Mesenteric fat pad (tissue), 1 donor: ENCODE measurements around the genes RNF208, TUBB4B and NELFB.

DNA sequence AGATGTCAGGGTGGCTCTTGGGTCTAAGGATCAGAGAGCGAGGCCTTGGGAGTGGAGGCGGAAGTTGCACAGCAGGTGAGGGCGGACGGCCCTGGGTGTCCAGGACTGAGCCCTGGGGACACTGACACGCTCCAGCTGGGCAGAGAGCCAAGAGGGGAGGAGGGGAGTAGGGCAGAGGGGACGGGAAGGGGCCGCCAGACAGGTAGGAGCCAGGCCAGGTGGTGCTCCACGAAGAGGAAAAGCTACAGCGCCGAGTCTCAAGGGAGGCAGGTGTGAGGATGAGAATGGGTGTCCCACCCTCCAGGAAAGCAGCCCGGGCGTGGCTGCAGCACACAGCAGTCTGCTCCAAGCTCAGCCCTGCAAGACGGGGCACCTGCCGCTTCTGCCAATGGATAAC, 5.0 kb downstream of the TPRN start:
- PRO-cap, result no peak

DNA sequence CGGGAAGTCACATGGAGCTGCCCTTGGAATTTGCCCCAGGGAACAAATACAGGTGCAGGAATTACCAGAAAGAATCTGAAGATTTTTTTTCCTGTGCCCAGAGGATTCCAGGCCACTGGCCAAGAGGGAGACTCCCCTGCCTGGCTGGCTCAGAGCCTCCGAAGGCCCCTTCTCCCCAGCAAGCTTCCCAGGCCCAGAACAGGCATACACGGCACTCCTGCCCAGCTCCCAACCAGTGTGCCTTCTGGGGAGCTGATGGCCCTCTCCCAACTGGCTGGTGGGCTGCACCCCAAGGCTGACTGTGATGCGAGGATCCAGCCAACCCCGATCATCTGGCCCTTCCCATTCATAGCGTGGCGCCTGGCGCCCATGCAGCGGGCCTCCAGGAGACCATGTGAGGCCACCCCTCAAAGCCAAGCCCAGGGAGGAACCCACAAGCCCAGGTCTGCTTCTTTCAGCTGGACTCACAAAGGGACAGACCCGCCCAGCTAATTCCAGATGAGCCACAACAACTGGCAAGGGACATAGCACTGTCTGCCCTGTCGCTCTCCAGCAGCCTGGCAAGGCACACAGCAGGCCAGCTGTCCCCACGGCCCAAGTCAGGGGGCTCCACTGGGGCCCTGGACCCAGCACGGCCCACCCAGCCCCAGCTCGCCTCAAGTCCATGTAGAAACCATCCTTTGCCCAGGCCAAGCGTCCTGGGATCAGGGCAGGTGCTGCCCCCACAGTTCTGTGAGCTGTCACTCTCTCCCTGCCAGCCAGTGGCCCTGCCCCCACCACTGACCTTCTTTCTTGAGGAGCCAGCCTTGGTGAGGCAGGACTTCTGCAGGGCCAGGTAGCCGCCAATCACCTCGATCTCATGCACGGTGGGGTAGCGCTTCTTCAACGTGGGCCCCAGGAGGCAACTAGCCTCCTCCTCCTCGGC, 2.1 kb downstream of the TPRN start:
- PRO-cap, result no peak

DNA sequence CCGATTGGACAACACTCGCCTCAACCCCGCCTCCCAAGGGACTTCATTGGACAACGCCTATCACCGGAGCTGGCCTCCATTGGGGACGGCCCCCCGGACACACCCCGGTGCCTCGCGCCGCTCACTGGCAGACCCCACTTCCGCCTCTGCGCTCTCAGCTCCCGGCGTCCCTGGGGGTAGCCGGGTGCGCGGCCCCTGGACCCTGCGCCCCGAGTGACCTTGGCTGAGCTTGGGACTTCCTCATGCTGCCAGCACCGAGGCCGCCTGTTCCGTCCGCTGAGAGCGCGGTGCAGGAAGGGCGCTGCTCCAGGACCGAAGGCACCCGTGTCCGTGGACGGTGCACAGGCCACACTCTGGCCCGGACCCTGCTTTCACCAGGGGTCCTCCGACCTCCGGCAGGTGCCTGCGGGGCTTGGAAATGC, 368 bp upstream of the TPRN start:
- PRO-cap, result bidirectional peak, plus-strand start at position 157 of the sequence, minus-strand start outside the sequence

DNA sequence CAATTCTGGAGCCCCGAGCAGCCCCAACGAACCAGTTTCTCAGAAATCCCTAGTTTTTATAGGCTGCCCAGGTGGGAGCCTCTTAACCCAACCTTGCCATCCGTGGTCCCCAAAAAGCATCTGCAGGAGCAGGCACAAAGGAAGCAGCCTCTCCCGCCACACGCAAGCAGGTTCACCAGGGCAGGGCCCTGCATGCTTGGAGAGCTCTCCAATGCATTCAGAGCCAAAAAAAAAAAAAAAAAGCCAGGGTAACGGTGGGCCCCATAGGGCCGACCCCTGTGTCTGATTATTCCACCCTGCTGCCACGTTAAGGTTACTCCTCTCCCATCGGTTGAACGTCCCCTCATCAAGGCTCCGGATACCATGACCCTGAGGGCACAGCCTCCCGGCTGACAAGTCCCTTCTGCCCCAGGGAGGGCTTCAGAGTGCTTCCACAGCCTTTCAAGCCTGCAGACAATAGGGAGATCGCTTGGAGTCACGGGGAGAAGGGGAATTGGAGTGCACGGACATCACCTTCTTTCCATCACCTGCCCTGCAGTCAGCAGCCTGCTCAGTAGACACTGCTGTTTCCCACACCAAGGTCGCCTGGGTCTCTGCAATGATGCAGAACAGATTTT, 887 bp upstream of the TPRN start:
- PRO-cap, result no peak

DNA sequence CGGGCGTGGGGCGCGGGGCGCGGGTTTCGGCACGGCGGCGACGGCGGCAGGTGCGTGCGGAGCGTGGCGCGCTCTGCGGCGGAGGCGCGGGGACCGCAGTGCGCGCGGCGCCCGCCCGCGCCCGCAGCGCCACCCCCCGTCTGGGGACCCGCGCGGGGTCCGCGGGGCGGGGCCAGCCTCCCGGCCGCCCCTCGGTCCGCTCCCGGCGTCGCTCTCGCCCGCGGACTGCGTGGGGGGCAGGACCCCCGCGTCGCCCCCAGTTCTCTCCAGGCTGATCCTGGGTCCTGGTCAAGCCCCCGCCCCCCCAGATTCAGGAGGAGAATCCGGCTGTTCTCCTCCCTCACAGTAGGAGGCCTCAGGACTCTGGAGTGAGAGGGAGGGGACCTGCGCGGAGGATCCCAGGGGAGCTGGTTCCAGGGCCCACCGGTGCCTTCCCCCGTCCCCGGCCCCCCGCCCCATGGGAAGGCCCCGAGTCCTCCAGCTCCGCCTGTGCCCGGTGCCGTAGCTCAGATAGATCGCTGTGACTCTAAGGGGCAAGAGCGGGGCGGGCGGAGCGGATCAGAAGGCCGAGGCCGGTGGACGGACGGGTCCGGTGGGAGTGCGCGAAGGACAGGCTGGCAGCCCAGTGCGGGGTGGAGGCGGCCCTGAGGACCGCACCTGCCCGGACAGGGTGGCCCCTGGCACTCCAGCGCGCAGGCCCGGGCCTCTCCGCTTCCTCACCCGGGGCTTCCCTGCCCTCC, at the start of gene RNF208:
Gene RNF208, minus strand, starts transcription at position 75 of the 740 bp plus-strand sequence.
- PRO-cap, result no peak

DNA sequence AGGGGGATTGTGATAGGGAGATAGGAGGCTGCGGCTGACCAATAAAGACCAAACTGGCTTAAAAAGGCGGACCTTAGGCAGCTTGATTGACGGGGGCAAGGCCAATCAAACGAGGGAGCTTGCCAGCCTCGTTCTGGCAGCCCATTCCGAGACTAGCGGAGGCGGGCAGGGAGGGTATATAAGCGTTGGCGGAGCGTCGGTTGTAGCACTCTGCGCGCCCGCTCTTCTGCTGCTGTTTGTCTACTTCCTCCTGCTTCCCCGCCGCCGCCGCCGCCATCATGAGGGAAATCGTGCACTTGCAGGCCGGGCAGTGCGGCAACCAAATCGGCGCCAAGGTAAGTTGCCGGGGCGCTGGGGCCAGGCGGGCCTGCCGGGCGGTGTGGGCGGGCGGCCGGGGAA, at the start of gene TUBB4B:
Gene TUBB4B, plus strand, starts transcription at position 205 of the 399 bp plus-strand sequence.
- PRO-cap, result bidirectional peak, plus-strand start at position 205 of the sequence, minus-strand start outside the sequence

DNA sequence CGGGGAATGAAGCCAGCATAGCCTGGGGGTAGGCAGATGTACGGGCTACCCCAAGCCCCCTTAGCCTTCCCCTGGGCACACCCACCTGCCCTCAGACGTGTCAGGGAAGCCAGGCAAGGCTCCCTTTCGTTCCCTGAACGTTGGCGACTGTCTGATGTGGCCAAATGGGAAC, 3.0 kb downstream of the FAM166A start:
- PRO-cap, result no peak

DNA sequence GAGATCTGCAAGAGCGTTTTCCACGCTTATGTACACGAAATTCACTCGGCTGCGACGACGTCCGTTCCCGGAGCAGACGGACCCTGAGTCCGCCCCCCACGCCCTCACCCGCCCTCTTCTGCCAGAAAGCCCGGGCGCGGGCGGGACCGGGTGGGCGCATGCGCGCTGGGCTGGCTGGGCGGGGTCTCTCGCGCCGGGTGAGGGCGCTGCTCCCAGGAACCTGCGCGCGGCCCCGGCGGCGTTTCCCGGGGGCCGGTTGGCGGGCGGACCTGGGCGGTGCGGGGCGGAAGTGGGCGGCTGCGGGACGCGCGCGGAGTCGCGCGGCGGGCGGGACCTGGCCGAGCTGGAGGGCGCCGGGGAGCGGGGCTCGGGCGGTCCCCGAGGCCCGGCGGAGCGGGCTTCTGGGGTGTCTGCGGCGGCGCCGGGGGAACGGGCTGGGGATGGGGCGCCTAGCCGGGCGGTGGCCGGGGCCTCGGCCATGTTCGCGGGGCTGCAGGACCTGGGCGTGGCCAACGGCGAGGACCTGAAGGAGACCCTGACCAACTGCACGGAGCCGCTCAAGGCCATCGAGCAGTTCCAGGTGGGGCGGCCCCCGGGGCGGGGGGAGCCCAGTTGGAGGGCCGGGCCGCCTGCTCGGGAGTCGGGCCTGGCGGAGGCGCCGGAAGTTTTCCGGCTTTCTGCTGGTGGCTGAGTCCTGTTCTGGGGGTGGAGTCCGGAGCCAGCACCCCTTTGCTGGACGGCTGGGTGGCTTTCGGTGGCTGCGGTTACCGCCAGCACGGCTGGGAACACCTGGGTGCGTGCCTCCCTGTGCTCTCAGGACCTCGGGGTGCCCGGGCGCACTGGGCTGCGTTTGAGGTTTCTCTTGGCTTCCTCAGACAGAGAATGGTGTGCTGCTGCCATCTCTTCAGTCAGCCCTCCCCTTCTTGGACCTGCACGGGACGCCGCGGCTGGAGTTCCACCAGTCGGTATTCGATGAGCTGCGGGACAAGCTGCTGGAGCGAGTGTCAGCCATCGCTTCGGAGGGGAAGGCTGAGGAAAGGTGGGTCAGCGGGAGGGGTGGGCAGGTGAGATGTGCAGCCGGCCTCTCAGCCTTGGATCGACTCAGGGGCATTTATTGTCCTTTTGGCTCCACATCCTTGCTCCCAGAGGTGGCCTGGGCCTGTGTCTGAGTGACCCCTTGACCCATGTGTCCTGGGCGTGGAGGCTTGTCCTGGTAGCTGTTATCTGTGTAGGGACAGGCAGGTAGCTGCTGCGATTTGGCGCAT, at the start of gene NELFB:
Gene NELFB, plus strand, starts transcription at position 296 of the 1,265 bp plus-strand sequence.
- PRO-cap, result bidirectional peak, plus-strand start at position 316 of the sequence, minus-strand start at position 116 of the sequence

DNA sequence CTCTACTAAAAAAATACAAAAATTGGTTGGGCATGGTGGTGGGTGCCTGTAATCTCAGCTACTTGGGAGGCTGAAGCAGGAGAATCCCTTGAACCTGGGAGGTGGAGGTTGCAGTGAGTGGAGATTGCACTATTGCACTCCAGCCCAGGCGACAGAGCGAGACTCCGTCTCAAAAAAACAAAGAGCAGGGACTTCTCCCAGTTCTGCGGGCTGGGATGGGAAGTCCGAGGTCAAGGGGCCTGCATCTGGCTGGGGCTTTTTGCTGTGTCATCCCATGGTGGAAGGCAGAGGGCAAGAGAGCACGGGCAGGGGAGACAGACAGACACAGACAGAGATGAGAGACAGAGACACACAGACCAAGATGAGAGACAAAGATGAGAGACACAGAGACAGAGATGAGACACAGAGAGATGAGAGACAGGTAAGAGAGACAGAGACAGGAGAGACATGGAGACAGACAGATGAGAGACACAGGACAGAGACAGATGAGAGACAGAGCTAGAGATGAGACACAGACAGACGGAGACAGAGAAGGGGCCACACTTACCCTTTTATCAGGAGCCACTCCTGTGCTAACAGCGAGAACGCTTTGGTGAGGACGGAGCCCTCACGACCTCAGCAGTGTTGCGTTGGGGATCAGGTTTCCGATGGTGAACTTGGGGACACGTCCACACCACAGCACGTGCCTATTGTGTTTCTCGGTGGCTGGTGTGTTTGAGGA, 9.0 kb upstream of the TOR4A start:
- PRO-cap, result no peak

DNA sequence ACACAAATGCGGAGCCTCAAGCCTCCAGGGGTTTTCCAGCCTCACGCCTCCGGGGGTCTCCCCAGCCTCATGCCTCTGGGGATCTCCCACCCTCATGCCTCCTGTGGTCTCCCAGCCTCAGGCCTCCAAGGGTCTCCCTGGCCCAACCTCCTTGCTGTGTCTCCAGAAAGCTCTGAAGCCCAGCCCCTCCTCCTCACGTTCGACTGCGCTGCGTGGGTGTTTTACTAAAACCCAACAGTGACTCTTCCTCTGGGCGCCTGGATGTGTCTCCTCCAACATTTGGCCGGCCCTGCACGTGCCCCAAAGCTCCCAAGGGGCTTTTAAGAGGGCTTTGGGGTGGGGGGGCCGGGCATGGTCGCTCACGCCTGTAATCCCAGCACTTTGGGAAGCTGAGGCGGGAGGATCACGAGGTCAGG, 15.0 kb downstream of the EXD3 start:
- PRO-cap, result no peak

DNA sequence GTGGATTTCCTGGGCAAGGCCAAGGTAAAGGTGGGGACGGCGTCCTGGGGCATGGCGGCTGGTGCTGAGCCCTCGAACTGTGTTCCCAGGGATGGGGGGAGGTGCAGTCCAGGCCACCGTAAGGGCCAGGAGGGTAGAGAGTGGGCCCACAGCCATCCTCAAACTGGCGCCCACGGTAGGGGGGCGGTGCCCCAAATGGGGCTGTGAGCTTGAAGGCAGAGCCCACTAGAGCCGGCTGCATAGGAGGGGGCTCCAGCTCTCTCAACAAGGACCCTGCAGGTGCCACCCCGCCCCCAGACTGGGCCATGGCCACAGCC, 6.1 kb downstream of the NOXA1 start:
- PRO-cap, result no peak

DNA sequence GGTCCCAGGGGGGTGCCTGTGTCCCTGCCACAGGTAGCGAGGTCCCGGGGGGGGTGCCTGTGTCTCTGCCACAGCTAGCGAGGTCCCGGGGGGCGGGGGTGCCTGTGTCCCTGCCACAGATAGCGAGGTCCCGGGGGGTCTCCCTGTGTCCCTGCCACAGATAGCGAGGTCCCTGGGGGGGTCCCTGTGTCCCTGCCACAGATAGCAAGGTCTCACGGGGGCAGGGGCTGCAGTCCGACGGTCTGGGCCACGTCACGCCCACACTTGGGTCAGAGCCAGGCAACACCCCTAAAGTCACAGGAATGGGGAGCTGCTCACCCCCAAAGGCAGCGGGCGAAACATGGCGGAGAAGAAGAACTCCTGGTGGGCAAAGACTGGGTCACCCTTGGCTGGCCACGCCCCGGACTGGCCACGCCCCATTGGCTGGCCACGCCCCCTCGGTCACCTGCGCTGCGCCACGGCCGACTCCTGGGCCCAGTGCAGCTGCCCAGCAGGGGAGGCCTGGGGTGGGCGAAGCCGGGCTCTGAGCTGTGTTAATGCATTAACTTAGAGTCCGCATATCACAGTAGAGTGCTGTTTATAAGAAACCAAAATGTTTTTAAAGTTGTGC, 6.9 kb downstream of the NOXA1 start:
- PRO-cap, result no peak

DNA sequence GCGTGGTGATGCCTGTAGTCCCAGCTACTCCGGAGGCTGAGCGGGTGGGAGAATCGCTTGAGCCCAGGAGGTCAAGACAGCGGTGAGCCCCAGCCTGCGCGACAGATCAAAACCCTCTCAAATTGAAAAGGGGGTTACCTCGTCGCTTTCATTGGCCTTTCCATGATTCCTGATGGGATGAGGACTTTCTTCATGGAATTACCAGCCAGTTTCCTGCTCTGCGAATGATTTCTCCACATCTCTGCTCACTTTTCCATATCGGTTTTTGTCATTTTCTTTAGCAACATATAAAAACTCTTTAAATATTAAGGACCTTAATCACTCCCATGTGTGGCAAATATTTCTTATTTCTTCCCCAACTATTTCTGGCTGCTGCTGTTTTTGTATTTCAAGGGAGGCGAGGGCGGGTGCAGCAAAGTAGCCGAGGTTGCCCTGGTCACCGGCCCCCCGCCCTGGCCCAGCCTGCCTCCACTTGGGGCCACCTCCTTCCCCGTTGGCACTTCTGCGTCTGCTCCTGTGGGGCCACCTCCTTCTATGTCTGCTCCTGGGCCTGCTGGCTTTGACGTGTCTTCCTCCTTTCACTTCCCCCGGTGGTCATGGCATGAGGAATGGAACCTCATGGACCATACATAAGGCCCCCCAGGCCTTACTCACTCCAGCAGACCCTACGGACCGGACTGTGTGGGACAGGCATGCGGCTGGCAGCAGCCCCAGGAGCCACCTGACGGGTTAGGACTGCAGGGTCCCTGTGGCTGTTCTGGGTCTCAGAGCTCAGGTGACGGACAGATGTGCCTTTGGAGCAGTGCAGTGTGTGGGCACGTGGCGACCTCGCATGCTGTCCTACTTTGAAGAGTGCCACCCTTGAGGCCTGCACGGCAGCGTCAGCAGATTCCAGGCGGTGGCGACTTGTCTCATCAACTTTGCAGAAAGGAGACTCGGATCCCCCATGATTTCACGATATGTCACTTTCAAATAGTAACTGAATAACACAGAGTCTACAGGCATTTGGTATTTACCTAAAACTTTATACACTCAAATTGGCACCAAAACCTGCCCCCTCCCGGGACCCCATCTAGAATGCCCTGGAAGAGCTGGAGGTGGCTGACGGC, 5.8 kb upstream of the ENTPD8 start:
- PRO-cap, result no peak

DNA sequence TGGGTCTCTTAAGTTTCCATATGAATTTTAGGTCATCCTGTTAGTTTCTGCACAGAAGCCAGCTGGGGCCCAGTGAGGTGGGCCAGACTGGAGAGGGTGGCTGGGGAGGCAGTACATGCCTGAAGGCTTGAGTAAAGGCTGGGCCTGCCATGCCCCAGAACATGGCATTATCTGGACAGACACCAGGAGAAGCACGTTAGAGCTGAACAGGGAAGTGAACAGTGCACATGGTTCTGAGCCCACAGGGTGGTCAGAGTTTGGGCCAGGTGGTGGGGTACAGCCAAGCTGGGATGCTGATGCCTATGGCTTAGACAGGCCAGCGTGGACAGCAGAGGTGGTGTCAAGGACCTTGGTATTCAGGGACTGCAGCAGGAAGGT, 35.8 kb downstream of the EHMT1 start:
- PRO-cap, result no peak

GRCh38 chr9:137665543-137666046, 46.8 kb downstream of the EHMT1 start:
- PRO-cap, result no peak

DNA sequence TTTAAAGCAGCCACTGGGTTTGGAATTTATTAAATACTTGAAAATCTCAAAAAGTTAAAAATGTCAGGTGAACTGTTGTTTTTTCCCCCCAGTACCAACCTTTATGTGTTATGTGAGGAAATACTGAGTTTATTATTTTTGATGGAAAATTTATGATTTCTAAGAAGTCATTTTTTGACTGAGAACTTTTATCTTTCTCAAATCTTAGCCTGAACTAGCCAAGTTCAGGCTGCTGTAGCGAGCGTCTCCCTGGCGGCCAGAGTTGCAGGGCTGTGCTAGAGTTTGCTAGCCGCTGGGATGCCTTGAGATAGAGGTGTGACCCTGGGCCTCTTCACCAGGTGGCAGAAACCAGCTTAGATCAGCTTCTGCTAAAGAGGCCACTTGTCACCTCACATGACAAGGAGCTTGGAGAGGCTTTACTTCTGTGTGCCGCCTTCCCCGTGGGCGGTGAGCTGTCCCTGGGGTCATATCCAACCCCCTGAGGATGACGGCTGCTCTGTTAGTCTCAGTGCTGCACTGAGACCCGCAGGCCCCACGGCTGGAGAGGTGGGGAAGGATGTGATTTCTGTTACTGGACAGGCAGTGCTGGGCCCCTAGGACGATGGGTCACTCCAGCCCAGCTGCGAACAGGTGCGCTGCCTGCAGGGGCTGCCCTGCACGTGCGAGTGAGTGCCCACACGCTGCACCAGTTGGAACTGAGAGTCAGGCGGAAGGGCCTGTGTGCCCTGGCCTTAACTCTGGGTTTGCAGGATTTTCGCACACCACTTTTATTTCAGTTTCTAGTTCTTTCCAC, 63.7 kb downstream of the EHMT1 start:
- PRO-cap, result no peak

DNA sequence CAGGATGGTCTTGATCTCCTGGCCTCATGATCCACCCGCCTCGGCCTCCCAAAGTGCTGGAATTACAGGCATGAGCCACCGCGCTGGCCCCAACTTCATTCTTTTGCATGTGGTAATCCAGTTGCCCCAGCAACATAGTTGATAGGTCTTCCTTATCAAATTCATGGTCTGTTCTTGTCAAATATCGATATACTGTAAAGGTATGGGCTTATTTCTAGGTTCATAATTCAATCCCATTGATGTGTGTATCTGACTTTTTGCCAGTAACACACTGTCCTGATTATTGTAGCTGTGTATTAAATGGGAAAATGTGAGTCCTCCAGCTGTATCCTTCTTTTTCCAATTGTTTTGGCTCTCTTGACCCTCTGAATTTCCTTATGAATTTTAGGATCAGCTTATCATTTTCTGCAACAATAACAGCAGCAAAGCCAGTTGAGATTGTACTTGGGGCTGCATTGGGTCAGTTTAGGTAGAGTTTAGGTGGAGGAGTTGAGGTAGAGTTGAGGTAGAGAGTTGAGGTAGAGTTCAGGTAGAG, 68.2 kb downstream of the EHMT1 start:
- PRO-cap, result no peak

DNA sequence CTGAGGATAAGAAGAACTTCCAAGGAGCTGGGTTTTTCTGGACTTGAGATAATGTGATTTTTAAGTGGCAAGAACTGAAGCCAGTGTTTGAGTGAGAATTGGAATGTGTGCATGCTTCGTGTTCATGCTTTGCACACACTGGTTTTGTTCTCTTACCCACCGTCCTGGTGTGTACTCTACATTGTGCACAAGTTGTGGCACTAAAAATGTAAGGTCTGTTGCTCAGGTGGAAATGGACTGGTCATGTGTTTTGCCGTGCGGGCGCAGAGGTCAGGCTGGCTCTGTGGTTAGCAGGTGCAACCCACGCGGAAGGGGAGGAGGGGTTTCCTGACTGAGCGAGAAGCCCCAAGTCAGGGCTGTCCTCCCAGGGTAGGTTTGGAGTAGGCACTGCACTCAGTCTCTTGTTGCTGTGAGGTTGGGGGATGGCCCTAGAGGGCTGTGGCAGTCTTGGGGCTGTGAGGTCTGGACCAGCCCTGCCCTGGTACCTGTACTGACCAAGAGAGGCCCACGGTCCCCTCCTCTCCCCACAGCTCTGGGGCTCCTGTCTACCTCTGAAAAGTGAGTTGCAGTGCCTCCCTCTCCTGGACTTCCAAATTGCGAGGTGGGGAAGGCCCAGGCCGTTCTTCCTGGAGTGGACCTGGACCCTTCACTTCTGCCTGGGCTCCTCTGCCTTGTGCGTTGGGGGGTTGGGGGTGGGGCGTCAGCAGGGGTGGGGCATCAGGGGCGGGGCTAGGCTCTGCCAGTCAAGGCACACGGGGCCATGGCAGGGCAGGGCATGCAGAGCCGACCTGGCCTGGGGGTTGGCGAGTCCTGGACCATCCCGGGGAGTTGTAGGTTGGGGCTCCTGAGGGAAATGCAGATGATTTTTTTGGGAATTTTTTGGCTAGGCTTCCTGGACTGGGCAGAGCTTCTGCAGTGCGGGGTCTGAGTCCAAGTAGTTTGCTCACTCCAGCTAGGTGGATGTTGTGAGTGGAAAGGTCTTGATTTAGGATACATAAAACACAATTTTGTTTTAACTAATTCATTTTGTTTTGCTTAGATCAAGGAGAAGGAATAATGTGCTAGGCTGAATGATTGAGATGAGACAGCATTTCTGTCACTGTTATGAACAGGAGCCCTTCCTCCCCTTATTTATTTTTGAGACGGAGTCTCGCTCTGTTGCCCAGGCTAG, 86.9 kb downstream of the EHMT1 start:
- PRO-cap, result no peak

DNA sequence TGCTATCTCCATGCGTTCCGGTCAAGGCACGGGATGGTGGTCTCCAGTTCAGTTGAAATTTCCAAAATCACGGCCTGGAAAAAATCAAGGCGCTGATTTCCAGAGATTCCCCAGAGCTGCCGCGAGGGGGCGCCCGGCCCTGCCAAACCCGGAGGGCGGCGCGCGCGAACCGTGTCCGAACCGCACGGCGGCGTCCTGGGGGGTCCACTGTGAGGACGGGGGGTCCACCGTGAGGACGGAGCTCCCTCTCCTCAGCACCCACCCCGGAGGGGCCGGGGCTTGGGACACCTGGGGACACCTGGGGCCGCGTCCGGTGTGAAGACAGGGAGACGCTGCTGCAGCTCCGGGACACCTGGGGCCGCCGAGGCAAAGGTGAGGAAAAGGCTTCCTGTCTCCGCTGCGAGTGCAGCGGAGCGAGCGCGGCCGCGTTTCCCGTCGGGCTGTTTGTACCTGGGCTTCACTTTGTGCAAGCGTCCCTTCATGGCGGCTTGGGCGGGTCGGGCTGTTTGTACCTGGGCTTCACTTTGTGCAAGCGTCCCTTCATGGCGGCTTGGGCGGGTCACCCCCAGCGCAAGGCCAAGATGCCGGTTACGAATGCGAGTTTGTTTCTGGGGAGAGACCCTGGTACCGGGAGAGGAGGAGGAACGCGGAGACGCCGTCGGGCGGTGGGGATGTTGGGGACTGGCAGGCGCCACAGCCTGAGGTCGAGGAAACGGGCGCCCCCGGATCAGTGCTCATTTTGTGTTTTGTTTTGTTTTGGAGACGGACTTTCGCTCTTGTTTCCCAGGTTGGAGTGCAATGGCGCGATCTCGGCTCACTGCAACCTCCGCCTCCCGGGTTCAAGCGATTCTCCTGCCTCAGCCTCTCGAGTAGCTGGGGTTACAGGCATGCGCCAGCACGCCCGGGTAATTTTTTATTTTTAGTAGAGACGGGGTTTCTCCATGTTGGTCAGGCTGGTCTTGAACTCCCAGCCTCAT, 272.6 kb downstream of the CACNA1B start:
- PRO-cap, result no peak